Sigmoid colon (tissue), 4 donors: ENCODE measurements around the genes SMARCD2, CSH2, ERN1 and POLG2.

DNA sequence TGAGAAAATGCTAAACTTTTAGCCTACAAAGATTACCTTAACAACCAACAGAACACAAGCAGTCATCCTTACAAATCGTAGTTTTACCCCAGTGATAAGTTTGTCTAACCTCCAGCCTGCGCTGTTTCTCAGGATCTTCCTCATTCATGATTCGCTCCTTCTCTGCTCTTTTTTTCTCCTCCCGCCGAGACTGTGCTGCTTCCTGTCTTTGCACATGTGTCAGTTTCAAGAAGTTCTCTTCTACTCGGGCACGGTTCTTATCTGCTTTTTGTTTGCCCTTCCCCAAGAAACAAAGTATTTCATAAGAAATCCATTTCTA lies 10.2 kb upstream of the STRADA start:
- PRO-cap: no peak
- RAMPAGE, long total RNA, 4 experiments: no peak in any of the 4 experiments

DNA sequence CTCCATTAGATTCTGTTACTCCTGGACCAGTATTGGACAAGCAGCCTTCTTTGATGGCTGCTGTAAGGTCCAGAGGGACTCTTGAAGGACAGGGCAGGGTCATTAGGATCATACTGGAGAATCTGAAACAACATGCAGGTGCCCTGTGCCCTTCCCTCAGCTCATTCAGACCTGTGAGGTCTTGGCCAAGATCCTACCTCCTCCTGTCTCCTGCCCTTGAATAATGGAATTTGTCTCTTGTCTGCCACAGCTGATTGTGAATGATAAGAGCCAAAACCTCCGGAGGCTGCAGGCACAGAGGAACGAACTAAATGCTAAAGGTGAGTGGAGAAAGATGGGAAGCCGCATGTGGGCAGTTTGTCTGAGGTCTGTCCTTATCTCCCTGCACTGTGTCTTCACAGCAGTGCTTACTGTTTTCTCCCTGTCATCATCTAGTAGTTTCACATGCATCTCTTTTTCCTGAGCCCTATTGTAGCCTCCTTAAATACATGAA lies 1.8 kb upstream of the FTSJ3 start:
- PRO-cap: no peak
- RAMPAGE, long total RNA, 4 experiments: no peak in any of the 4 experiments

DNA sequence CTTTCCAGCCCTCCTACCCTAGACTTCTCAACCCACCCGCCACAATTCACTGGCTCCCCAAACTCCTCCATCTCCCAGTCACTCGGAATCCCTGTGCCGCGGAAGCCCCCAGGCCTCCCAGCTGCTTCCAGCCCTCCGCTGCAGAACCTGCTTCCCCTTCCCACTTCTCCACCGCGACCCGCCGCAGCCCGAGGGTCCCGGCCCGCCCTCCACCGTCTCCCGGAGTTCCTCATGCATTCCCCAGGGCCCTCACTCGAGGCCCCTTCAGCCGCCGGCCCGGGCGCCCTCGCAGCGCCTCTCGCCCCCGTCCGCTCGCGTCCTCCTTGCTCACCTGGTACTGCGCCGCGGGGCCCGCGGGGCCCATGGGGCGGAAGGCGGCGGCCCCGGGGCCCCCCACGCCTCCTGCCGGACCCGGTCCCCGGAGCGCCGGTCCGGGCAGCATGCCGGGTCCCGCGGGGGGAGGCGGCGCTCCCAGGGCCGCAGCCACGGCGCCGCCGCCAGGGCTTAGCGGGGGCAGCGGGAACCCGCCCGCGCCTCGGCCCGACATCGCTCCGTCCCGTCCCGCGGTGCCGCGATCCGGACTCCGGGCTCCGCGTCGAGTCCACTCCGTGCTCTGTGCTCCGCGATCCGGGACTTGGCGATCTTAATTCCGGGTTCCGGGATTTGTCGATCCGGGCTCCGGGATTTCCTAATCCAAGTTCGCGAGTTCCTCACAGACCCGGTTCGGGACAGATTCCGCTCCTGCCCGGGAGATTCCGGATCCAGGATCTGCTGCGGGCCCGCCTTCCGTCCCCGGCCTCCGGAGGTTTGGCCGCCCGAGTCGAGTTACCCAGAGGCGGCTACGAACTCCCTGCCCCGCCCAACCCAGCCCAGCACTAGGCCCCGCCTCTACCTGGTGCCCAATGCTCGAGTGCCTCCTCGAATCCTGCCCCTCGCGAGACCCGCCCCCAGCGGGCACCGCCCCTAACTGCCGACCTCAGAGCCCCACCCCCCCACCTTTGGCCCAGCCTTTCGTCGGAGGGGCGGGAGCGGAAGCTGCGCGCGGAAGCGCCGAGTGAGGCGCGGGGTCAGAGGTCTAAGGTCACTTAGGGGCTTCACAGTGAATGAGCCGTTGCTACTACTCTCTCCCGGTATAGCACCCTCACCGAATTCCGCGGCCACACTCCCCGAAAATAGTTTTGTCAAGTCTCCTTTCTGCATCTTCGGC lies at the start of gene SMARCD2:
SMARCD2 (minus strand) TSS at position 558 of the 1,207 bp plus-strand sequence.
- PRO-cap: unidirectional peak, minus-strand start at position 336 of the sequence; unidirectional peak, minus-strand start at position 555 of the sequence; bidirectional peak, plus-strand start at position 1,014 of the sequence, minus-strand start at position 809 of the sequence
- RAMPAGE, long total RNA, 4 experiments: start-site peak on the minus strand in 2 of 4 experiments, centred at positions 335 to 799 of the sequence, 17 to 30 reads per replicate

- PRO-cap: no peak
- RAMPAGE, long total RNA, 4 experiments: no peak in any of the 4 experiments
These were observed at the start of gene CSH2 for GRCh38 chr17:63873610-63873967. Gene CSH2 (minus strand): TSS chr17:63873677.

DNA sequence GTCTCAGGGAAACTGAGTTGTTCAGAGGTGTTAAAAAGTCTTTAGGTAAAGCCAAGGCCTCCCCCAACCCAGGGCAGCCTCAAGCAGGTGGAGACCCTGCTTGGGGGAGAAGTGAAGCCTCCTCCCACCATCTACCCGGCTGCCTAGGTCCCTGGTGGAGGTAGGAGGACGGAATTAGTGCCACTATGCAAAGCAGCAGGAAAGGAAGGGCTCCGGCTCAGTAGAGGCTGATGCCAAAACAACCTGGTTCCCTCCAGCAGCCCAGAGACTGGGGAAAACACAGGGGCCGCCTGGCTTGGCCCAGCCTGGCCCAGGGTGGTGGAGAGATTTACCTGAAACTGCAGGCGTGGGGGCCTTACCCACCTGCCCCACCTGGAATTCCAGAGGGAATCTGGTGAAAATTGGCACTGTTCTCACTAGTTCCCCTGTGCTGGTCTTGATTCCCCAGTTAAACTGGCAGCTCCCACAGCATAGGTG lies 4.7 kb downstream of the CD79B start:
- PRO-cap: no peak
- RAMPAGE, long total RNA, 4 experiments: no peak in any of the 4 experiments

DNA sequence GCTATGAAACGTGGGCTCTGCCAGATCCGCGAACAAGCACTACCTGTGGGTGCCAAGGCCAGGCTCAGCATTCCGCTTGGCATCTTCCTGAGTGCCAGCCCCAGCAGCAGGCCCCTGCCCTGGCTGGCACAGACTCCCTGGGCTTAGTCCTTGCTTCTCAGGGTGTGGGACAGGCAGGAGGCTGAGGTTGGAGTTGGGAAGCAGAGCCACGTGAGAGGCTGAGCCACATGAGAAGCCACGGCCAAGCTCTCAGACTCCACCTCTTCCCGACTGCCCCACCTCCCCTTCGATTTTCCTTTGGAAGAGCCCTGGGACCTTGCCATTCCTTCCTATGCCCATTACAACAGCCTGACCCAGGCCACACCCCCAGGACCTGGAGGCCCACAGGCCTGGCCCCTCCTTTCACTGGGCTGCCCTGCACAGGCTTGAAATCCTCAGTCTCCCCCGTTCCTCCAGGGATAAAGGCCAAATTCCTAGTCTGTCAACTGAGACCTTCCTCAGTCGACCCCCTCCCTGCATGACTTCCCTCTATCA lies 1.7 kb downstream of the CD79B start:
- PRO-cap: no peak
- RAMPAGE, long total RNA, 4 experiments: start-site peak on the minus strand in 1 of 4 experiments, centred at position 178 of the sequence, 5 reads per replicate

DNA sequence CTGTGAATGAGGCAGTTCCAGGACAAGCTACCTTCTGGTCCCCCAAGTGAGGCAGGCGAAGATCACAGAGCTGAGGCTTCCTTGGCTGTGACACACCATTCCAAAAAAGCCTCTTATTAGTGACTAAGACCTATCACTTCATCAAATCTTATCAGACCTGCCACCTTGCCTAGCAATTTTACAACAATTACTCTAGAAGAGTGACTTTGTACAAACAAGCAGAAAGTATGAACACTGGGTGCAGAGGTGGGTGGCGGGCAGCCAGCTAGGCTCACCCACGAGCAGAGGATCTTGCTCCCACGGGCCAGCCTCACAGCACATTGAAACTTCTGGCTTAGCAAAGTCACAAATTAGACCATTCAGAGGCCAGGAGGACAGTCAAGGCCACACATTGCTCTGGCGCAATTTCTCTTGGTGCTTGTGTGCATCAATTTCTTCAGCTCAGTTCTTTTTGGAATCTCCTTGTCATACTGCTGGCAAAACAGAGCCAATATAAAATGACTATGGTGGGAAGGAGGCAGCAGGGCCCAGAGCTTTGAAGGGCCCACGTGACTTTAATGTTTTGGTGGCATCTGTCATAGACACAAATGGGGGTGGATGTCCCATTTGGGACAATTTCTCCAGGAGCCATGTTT lies 2.3 kb upstream of the ICAM2 start:
- PRO-cap: no peak
- RAMPAGE, long total RNA, 4 experiments: no peak in any of the 4 experiments

GRCh38 chr17:64051166-64051560 lies 30.7 kb upstream of the ICAM2 start:
- PRO-cap: no peak
- RAMPAGE, long total RNA, 4 experiments: no peak in any of the 4 experiments

DNA sequence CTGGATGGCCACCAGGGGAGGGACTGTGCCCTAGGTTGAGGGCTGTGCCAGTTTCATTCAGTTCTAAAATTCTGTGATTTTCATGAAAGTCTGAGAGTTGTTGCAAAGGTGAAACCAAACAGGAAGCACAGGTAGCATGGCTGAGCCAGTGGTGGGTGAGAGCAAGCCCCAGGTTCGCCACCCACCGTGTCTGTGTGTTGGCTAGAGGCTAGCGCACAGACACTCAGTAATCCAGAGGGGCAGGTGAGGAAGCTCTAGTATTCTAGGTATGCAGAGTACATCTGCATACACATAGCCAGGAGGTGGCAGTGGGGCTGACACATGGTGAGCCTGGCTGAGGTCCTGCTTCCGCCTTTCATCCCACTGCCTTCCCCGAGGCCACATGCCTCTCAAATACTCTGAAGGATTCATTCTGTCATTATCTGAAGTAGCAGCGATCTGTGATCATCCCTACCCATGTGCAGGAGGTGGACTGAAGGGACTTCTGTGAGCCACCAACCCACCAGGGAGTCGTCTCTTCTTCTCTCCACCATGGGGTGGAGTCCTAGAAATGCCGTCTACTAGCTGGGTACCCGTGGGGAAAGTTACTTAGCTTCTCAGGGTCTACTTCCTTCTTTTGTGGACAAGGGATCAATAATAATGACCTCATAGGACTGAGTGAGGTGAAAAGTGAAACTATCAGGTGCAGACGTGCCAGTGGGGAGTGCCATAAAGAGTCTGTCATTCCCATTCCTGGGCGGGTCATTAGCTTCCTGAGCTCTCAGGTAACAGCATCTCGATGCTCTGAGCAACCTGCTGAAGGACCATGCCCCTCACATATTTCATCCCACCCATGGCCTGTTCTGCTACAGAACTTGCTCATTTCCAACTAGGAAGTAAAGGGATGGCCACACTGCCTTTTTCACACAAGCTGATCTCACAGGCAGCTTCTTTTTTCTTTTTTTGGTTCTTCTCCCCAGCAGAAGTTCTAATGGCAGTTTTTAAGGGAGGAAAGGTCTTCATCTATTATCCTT lies 36.1 kb upstream of the ICAM2 start:
- PRO-cap: no peak
- RAMPAGE, long total RNA, 4 experiments: no peak in any of the 4 experiments

DNA sequence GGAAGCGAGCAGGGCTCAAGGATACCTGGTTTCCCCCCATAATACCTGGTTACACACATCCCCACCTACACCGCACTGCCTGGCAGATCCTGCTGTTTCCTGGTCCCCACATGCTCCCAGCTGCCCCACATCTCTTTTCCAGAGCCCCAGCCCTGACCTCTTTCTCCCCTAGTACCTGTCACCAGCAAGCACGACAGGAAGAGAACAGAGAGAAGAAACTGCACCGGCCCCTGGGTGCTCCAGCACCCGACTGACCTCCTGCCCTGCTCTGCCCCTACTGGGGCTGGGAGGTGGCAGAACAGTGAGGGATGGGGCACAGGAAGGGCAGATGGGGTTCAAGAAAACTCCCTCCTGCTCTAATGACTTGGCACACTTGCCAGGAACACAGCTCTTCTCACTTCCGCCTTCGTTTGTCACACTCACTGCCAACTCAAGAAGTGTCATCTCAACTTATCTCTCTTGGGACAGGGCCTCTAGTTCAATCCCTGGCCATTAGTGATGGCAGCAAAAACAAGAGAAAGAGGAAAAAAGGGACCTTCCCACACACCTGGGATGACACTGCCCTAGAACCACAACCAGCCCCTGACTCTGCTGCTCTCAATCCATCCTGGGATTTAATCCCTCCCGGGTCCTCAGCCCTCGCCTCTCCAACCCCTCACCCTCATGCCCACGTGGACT lies 42.6 kb upstream of the ICAM2 start:
- PRO-cap: no peak
- RAMPAGE, long total RNA, 4 experiments: no peak in any of the 4 experiments

- PRO-cap: no peak
- RAMPAGE, long total RNA, 4 experiments: no peak in any of the 4 experiments
These were observed 52.7 kb downstream of the ERN1 start for GRCh38 chr17:64077070-64077789.

DNA sequence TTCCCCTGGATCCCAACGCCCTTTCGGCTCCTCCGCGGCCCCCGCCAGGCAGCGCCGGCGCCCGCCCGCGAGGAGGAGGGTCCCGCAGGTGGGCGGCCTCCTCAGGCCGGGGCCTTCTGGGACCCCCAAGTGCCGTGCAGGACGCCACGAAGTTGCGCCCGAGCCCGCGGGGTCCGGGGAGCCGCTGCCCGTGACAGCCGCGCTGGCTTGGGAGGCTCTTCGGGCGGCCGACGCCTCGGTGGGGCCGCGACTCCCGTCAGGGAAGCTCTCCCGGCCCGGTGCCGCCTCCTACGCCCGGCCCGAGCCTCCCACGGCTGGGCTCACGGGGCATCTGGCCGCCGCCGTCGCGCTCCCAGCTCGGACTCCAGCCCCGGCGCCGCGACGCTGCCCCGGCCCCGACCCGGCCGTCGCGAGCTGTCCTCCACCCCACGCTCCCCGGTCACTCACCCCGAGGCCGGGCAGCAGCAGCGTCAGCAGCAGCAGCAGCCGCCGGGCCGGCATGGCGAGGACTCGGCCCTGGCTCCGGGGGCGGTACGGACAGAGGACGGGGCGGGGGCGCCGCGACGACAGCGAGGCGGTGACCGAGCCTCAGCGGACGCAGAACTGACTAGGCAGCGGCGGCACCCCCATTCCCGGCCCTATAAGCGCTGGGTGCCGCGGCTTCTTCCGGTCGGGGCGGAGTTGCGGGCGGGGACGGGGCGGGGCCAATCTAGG lies at the start of gene ERN1:
ERN1 (minus strand) TSS at position 616 of the 714 bp plus-strand sequence.
- PRO-cap: bidirectional peak, plus-strand start outside the sequence, minus-strand start at position 613 of the sequence
- RAMPAGE, long total RNA, 4 experiments: start-site peak on the minus strand in 1 of 4 experiments, centred at position 516 of the sequence, 32 reads per replicate

DNA sequence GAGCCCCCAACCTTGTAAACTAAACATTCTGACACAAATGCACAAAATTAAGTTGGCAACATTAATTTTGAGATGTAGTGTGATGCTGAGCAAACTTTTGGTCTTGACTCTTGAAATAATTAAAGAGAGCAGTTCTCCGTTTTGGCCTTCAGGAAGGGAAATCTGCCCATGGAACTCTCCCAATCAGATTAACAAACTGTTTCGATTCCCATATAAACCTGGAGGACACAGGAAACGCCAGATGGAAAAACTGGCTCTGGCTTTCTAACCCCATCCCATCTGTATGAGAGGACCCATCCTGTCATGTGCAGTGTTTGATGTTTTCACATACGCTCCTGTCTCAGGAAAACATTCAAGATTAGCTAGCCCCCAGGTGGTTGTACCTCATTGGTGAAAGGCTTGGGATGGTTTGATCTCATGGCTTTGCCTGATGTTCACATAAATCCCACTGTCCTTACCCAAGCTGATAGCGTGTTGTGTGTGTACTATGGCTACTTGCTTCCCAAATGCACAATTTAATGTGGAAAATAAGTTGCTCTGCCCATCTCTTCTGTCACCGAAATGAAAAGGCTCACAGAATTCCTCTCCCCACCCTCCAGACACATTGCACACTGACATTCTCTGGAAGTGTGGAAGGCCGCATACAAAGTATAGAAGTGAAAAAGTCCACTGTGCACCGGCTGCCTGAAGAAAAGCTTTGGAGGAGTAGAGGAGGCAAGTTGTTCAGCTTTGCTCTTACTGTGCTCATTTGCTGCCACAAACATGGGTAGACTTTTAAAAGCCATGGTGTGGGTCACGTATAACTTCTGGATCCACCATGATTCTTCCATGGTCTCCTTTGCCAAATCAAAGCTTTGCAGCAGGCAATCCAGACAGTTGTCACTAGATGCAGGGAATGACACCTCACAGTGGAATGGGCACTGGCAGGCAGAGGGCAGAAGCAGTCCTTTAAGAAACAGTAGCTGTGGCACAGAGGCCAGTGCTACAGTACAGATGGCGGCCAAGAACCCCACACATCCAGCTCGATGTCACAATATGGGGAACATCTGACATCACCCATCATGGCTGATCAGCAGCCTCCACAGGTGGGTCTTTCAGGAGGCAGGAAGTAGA lies 18.3 kb upstream of the ERN1 start:
- PRO-cap: no peak
- RAMPAGE, long total RNA, 4 experiments: no peak in any of the 4 experiments

- PRO-cap: no peak
- RAMPAGE, long total RNA, 4 experiments: no peak in any of the 4 experiments
These were observed 60.4 kb upstream of the ERN1 start for GRCh38 chr17:64190363-64190790.

DNA sequence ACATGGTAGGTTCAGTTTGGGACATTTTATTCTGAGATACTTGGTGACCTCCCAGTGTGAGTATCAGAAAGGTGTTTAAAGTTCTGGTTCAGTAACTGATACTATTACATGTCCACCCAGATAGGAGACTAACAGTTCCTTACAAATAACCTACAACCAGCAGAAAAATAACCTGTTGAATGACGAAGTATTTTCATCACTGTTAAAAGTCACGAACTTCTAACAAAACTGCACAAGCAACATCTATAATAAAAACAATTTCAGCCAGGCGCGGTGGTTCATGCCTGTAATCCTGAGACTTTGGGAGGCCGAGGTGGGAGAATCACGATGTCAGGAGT lies 25.3 kb downstream of the TEX2 start:
- PRO-cap: no peak
- RAMPAGE, long total RNA, 4 experiments: no peak in any of the 4 experiments

DNA sequence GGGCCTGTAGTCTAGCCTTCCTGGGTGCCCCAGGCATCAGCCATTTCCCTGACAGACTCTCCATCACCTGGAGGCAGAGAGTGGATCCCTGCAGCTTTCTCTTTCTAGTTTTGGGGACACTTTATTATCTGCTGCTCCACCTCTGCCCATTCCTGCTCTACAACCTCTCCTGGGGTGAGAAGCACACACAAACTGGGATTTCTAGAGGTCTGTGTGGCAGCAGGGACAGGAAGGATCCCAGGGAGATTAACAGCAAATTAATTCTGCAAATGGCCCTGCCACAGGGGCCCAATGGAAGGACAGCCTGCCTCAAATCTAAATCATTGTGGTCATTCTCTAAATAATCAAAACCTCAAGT lies 50.9 kb upstream of the TEX2 start:
- PRO-cap: no peak
- RAMPAGE, long total RNA, 4 experiments: no peak in any of the 4 experiments

DNA sequence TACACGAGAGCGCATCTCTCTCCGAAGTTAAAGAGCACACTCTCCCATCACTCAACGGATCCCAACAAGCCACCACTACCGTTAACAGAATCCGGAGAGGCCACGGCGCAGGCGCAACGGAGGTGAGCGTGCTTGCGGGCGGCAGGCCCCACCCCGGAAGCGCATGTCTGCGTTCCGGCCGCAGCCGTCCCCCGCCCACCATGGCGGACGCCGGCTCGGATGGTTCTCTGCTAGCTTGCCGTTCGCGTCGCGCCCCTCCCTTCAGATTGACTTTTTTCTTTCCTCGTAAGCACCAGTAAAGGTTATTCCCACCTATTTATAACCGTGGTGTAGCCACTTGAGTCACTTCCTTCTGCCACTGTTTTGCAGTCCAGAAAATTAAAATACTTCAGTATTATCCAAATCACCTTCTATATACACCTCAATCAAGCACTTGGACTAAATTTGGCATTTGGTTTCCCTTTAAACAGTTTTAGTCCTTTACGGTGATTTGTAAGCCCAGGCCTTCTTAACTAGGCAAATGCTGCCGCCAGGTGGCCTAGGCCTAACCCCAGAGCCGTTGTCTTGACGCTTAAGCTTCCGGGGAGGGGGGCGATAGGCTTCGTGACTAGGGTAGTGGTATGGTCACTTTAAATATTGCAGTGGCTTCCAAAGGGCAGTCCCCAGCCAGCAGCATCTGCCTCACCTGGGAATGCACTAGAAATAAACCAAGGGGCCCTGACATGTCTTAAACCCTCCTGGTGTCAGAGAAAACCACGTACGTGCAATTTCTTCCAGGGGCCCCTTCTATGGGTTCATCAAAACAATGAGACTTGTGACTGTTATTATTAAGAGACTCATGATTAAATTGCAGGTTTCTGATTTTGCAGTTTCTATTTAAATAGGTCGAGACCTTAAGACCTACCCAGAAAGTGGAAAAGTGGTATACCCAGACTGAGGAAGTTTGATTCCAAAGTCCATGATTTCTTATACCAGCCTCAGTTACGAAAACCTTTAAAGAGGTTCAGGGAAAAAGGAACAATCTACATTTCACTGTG lies at the start of gene POLG2:
POLG2 (minus strand) TSS at position 101 of the 1,037 bp plus-strand sequence.
- PRO-cap: no peak
- RAMPAGE, long total RNA, 4 experiments: start-site peak on the minus strand in 1 of 4 experiments, centred at position 84 of the sequence, 44 reads per replicate

- PRO-cap: no peak
- RAMPAGE, long total RNA, 4 experiments: no peak in any of the 4 experiments
These were observed 2.0 kb downstream of the SMURF2 start for GRCh38 chr17:64660068-64660520.

GRCh38 chr17:64706154-64706808 lies 44.2 kb upstream of the SMURF2 start:
- PRO-cap: no peak
- RAMPAGE, long total RNA, 4 experiments: no peak in any of the 4 experiments

- PRO-cap: no peak
- RAMPAGE, long total RNA, 4 experiments: no peak in any of the 4 experiments
These were observed 46.9 kb upstream of the SMURF2 start for GRCh38 chr17:64708884-64709475.